Hair follicular keratinocyte (primary cell): ENCODE results near the gene STRIT1.

GRCh38 chr3:152305503-152306823 is 37.2 kb downstream of the MBNL1 start:
- RAMPAGE, long total RNA, result no peak

DNA sequence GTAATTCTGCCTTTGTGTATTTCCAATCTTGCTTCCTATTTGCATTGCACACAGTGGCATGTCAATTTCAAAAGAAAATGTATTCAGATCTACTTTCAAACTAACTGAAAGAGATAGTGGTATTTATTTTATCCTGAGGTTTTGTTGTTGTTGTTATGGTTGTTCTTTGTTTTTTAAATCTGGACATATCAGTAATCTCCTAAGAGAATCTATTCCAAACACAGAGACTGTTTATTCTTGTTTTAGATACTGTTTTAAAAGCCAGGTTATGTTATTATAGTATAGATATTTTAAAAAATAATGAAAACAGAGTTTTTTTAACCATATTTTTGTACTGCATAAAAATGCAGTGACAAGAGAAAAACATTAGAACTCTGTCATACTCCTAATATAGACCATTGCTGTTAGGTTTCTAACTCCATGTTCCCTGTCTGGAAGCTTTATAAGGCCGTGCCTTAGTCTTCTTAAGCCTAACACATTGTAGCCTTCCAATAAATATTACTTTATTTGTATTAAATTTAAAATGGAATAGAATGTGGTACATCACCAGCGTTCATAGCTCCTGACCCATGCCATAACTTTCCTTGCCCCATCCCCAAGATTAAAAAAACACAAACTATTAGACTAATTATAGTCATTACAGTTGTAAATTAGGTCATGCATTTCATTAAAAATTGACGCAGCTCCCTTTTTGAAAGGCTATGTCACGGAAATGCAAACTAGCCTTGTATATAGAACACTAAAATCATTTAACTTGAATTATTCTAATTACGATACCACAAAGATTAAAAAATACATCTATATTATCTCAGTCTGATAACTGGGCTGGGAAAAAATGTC is 53.2 kb downstream of the MBNL1 start:
- RAMPAGE, long total RNA, result no peak

DNA sequence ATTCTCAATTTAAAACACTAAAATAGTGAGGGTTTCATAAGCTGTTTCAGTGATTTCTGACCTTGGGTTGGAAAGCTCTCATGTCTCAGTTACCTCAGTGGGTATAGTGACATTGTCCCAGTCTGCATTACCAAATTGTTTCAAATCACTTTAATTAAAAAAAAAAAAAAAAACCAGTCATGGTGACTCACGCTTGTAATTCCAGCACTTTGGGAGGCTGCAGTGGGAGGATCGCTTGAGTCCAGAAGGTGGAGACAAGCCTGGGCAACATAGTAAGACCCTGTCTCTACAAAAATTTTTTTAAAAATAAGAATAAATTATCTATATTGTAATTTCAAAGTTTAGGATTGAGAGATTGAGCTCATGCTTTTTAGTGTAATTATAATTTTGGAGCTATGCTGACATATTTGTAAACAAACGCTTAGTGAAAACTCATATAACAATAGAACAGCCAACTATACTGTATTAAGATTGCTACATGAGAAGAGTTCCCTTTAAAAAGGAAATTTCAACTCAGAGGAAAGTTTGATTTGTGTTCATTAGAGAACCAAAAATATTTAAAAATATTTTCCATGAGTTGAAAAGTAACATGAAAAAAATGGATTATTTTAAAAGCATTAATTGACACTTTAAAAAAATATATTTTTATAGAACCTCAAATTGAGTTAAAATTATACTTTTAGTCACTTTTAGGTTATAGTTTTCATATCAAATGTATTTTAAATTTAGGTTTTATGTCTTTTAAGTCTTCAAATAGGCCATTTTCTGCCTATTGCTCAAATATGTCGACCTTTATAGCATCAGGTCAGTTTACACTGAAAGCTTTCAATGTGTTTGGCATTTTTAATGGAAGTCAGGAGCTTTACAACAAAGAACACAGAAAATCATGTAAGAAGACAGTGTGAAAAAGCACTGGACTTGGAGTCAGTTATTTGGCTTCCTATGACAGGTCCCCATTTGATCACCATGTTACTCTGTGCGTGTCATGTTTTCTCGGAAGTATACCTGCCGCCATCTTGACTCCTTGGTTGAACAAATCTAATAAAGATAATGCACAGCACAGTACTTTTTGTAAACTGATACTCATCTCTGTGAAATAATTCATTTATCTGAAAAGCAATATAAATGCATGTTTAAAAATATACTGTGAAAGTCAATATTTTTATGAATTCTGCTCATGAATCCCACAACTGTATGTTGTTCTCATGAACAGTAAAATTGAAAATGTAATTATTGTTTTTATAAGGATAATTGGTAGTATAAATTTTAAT is 78.4 kb downstream of the MBNL1 start:
- RAMPAGE, long total RNA, result no peak

DNA sequence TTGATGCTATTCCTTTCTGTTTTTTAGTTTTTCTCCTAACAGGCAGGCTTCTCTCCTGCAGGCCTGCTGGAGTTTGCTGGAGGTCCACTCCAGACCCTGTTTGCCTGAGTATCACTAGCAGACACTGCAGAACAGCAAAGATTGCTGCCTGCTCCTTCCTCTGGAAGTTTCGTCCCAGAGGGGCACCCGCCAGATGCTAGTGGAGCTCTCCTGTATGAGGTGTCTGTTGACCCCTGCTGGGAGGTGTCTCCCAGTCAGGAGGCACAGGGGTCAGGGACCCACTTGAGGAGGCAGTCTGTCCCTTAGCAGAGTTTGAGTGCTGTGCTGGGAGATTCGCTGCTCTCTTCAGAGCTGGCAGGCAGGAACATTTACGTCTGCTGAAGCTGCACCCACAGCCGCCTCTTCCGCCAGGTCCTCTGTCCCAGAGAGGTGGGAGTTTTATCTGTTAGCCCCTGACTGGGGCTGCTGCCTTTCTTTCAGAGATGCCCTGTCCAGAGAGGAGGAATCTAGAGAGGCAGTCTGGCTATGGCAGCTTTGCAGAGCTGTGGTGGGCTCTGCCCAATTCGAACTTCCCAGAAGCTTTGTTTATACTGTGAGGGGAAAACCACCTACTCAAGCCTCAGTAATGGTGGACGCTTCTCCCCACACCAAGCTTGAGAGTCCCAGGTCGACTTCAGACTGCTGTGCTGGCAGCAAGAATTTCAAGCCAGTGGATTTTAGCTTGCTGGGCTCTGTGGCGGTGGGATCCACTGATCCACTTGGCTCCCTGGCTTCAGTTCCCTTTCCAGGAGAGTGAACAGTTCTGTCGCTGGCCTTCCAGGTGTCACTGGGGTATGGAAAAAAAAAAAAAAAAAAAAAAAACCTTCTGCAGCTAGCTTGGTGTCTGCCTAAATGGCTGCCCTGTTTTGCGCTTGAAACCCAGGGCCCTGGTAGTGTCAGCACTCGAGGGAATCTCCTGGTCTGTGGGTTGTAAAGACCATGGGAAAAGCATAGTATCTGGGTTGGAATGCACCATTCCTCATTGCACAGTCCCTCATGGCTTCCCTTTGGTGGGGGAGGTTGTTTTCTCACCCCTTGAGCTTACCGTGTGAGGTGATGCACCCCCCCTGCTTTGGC is 104.1 kb downstream of the MBNL1 start:
- RAMPAGE, long total RNA, result no peak

DNA sequence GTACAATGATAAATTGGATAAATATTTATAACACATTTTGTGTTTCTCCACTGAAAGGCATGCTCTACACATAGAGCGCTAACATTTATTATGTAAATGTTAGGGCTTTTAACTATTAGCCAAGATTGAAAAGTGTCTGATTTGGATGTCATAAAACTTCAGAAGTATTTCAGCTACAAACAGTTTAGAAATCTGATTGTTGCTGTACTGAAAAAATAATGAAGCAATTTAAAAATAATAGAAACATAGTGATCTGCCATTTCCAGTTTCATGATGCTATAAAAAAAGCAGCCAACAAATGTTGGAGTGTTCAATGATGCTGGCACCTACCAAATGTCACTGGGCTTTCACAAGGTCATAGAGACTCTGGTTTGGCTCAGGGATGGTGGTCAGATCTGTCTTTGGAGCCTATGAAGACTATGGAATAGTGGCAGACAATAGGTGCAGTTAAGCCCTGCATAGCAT is 137.0 kb downstream of the MBNL1 start:
- RAMPAGE, long total RNA, result no peak

GRCh38 chr3:152428230-152428977 is 159.7 kb downstream of the MBNL1 start:
- RAMPAGE, long total RNA, result no peak

- RAMPAGE, long total RNA, result no peak
Measured at GRCh38 chr3:152909297-152910026, 74.5 kb downstream of the P2RY1 start.

- RAMPAGE, long total RNA, result no peak
Measured at GRCh38 chr3:152939515-152939861, 104.6 kb downstream of the P2RY1 start.

GRCh38 chr3:153159039-153159330 is 3.0 kb upstream of the RAP2B start:
- RAMPAGE, long total RNA, result no peak

GRCh38 chr3:153506316-153506543 is 344.2 kb downstream of the RAP2B start:
- RAMPAGE, long total RNA, result no peak

DNA sequence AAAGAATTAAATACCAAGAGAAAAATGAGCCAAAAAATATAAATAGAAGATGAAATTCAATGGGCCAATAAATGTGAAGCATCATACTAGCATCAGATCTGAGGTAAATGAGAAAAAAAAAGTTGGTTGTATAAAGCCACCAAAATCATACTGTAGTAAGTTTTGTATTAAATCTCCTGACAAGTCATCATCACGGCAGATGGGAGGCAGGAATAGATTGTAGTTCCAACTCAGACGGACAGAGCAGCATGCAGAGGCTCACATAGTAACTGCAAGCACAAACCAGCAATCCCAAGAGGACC is 141.9 kb upstream of the ARHGEF26 start:
- RAMPAGE, long total RNA, result no peak

DNA sequence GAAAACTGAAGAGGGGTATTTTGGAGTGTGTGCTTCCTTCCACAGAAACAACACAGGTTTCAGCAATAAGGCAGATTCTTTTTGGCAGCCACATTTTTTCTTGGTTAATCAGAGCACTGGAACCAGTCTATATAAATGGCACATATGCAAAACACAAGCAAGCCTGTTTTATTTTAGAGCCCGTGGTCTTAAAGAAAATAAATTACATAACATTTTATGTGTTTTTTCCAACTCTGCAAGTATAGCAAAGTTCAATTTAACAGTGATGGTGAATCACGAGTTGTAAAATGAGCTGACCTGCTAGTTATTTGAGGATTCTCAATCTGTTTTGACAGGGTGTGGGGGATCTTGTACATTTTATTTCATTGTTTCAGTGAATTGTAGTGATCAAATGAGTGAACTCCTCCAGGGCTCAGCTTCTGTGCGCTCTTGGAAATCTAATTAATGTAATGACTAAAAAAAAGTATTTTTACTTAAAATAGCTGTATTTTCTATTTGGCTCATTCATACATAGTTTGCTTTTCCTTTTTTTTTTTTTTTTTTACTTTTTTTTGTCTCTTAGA is 2.7 kb downstream of the ARHGEF26 start:
- RAMPAGE, long total RNA, result no peak

- RAMPAGE, long total RNA, result no peak
Measured at GRCh38 chr3:155076530-155077037, 3.5 kb upstream of the MME start.

GRCh38 chr3:155293616-155294028 is at the start of gene STRIT1:
Gene STRIT1, minus strand, starts transcription at chr3:155293683.
- RAMPAGE, long total RNA, result no peak

DNA sequence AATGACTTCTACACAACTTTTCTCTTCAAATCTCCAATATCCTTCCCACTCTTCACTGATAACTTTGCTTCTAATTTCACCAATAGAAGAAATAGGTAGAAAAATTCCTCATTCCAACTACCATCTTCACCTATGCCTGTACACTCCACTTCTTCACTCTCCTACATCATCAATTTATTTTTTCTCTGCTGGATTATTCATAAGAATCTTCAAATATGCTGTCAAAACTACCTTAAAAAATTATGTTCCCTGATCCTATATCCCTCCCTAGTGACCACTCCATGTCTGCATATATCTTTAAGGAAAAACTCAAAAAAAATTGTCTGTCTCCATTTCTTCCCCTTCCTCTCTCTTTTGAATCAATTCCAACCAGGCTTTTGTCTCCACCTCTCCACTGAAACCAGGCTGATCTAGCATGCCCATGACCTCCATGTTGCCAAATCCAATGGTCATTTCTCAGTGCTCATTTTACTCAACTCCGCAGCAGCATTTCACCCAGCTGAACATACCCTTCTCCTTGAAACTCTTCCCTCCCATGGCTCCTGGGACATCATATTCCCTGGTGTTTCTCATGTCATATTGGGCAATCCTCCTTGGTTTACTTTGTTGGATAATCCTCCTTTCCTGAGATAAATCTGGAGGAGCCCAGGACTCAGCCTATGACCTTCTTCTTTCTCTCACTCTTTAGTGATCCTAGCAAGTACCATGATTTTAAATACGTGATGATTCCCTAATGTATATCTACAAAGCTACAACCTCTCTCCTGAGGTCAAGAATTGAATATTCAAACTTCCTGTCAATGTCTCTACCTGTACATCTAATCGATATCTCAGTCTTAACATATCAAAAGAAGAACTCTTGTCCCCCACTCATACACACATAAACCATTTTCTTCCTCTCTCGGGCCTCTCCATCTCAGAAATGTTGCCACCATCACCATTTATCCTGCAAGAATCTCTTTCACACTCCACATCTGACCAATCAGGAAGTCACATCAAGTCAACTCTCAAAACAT is 90.9 kb downstream of the PLCH1 start:
- RAMPAGE, long total RNA, result no peak

DNA sequence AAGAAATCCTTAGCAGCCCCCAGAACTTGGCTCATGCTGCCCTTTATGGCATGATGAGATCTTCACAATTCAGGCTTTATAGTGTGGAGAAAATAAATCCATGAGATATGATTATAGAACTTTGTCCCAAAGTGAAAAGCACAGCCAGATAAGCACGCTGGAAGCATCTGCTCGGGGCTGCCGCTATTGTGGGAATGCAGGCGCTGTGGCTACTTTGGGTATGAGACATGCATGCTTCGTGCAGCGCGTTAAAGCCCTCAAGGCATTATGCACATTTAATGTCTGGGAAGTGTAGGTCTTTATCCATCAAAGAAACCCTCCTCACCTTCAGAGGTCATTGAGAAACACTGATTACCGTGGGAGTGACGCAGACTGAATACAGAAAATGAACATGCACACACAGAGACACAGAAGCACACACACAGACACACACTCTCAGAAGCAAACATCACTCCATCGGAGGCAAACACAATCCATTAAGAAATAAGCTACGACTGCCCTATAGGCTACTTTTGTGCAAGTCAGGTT is 68.7 kb downstream of the PLCH1 start:
- RAMPAGE, long total RNA, result no peak

DNA sequence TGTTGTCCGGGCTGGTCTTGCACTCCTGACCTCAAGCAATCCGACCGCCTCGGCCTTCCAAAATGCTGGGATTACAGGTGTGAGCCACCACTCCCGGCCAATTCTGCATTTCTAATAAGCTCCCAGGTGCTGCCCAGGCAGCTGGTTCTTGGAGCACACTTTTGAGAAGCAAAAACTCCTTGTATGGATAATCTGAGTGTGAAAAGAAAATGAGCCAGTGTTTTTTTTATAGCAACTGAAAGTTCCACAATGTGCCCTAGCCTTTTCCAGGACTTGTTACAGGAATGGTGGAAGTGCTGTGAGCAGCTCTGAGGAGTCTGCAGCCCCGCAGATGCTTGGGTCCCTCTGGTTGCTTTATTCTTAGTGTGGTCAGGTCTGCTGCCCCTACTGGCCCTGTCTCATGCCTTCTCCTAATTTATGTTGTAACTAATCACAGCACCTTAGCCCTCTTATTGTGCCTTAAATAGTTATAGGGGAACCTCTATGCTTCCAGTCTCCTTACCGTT is 13.5 kb upstream of the KCNAB1 start:
- RAMPAGE, long total RNA, result no peak

- RAMPAGE, long total RNA, result no peak
Measured at GRCh38 chr3:156148881-156149415, 28.6 kb downstream of the KCNAB1 start.

DNA sequence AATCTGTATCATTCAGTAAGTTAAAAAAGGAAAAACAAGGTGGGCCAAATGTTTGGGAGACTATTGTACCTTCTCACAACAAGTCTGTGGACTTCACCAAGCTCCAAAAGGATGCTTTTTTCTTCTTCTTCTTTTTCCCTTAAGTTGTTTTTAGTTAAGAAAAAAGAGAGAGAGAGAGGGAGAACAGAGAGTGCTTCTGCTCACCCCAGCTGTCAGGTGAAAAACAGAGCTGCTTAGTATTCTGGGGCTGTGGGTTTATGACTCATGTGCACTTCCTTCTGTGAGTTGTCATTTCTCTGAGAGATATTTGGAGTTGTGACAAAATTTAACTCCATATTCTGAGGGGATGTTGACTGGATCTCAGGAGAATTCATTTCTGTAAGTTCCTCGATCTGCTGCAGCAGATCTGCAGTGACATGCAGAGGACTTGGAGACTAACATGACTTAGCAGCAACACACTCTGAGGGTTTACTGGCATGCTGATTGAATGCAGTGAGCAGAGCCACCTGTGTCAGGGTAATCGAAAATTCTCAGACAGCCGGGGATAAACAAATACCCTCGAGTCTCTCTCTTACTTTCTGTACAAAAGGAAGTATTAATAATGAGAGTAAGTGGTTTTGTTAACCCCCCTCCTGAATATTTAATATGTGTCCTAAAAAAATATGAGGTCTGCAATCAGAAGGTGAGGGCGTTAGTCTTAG is 70.6 kb downstream of the SSR3 start:
- RAMPAGE, long total RNA, result no peak

- RAMPAGE, long total RNA, result no peak
Measured at GRCh38 chr3:156524750-156525143, 30.2 kb downstream of the SSR3 start.